ENCODE measurements around a stretch of chr7.

DNA sequence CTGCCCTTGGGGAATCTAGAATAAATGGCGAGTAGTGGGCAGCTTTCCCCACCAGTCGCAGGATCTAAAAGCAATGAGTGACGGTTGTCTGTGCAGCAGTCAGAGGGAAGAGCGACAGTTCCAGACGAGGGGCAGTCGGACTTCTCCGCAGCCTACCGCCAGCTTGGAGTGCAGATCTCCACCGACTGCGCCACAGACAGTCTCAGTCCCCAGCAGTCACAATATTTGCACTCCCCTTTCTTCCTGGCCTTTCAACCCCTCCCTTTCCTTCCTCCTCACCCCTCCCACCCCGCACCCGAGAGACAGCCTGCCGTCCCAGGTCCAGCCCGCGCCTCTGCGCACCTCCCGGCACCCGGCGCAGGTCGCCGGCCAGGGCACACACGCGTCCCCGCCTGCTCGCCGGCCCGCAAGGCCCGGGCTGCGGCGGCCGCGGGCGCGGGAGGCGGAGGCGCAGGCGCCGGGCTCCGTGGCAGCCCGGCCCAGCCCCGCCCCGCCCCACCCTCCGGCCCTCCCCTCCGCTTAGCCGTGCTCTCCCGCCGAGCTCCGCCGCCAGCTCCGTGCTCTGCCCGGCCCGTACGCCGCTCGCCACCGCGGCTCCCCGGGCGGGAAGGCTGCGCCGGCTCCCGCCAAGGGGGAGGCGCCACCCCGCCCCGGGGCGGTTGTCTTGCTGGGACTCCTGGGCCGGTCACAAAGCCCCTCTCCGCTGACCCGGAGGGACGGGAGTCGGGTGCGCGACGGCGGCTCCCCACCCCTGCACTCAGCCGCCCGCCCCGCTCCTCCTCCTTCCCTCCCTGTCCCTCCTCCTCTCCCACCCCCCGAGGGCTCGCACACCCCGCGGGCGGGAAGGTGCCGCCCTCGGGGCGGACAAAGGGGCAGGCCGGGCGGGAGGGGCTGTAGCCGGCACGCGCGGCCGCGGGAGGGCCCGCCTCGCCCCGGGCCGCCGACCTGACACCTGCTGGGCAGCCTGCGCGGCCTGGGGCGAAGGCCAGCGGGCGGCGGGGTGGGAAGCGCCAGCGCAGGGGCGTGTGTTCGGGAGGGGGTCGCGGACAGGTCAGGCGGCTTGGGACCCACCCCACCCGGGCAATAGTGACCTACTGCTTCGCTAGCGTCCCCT lies 11.3 kb upstream of the SP8 start:
- PRO-cap, result unidirectional peak, minus-strand start at position 192 of the sequence

GRCh38 chr7:21850865-21851383 lies 94.8 kb downstream of the CDCA7L start:
- PRO-cap, result no peak

DNA sequence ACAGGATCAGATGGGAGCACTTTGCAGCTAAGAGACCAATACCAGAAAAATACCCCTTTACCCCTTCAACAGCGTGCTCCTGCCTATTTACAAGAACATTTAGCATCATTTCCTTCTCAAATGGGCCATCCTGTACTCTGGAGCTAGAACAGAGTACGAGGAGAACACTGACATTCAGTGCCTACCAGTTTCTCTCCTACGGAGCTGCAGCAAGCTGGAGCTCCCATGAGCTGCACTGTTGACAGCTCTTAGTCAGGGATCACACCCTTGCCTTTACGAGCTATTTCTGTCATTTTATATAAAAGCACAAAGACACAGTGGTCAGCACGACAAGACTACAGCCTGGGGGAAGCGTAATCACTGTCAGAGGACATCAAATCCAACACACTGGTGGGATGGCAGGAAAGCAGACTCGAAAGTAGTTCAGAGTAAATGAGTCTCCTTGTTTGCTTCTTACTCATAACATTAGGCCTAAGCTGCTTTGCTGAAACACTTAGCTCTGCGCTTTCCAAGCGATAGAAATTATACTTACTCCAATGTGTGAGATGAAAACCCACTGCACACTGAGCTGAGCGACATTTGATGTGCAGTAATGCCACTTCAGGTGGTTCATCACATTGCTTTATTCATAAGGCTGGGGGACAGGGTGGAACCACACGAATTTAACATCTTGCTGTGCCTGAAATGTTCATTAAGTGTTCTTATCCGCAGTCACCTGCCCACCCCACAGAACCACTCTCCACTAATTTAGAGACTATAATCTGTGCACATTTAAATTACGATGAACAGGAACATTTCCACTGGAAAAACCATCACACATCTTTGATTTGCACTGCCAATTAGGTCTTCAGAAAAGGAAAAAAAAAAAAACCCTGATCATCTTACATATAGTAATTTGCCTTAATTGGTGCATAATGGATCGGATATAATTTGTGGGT lies 2.6 kb downstream of the CDCA7L start:
- PRO-cap, result no peak

- PRO-cap, result no peak
Measured at GRCh38 chr7:21949111-21949593, 3.5 kb upstream of the CDCA7L start.

DNA sequence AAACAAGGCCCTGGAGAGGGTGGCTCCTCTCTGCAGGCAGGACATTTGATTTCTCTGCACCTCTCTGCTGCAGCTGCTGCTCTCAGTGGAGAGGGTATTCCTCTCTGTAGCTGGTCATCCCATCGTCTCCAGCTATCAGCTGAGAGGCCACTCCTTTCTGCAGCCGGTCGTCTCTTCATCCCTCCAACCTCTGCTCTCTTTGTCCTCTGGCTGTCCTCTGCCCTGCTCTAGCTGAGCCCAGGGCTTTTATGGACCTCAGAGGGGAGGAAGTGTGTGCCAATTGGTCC lies 26.0 kb upstream of the CDCA7L start:
- PRO-cap, result no peak

GRCh38 chr7:22096676-22097225 lies 151.1 kb upstream of the CDCA7L start:
- PRO-cap, result no peak

DNA sequence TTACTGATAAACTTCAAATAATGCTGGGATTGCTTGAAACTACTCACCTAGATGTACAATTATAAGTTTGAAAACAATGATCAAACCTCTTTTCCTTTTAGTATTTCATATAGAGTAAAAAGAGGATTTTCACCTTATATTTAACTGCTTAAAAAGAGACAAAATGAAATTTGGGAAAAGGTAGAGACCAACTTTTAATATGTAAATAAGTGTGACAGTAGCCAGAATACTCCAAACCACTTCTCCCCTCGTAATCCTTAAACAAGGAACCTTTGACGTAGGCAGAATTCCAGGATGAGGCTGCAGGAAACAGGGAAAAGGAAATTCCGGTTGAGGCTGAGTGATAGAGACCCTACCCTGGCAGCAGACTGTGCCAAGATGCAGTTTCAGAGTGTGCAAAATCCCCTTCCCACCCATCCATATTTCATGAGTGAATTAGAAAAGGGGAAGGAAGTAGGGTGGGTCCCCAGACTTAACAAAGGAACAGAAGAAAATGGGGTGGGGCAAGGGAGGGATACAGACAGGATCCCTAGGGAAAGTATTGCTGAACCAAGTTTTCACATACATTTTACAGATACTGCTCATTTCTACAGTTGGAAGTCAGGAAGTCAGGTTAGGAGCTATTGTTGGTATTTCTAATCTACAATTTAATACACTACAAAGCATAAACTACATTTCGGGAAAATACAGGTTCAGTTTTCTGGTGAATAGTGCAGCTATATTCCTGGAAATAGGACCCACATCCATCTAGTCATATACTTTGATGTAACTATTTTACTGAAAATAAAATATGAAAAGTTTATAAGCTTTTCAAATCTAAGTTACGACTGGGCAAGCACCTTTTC lies 142.9 kb downstream of the RAPGEF5 start:
- PRO-cap, result no peak

- PRO-cap, result unidirectional peak, plus-strand start at chr7:22443674
Measured at GRCh38 chr7:22443262-22444104, 56.5 kb downstream of the STEAP1B start.

- PRO-cap, result no peak
Measured at GRCh38 chr7:22481579-22482376, 18.2 kb downstream of the STEAP1B start.

- PRO-cap, result no peak
Measured at GRCh38 chr7:22488047-22488444, 11.9 kb downstream of the STEAP1B start.

DNA sequence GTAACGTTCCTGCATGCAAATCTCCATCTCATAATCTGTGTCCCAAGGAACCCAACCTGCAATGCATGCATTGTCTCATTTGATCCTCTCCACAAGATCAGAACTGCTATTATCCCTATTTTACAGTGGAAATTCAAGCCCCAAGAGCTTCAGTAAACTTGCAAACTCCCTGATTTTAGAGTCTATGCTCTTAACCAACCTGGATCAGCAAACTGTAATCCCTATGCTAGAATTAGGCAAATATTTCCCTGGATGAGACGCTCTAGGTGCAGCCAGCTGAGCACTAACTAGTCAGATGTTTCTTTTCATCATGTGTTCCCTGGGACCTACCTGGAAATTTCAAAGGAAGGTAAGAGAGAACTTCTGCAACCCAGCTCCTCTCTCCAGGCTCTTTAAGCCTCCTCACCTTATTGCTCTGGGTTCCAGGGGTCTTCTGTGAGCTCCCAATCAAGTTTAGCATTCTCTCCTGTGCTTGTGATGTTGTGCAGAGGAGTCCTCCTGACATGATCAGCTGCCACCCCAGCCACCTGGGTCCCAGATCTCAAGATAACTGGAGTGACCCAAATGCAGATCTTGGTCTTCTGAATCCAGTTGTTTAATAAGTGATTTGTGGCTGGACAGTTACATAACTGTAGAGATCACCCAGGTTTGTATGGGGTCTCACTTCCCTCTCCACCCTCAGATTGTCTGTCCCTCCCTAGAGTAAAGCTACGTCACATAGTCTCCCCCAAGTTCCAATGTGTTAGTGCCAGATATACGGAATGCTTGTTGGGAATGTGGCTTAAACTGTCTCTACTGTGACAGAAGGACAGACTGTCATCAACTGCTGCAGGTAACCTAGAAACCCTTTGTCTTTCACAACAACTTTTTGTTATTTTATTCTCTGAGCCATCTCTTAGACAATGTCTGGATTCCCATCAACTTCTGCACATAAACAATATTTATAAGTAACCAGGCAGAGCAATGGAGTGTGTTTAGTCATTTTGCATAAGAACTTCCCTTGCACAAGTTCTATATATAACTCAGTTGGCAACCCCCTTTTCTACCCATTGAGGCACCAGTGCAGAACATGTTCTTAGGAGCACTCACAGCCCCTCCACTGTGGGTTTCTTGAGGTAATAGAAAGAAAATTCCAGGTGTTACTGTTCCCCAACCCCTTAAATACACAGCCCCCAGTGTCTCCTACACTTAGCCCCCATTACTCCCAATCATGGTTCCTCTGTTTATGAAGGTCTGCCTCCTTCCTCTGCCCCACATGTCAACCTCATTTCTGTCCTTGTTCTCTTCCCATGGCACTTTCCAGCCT lies 65.3 kb upstream of the IL6 start:
- PRO-cap, result no peak

DNA sequence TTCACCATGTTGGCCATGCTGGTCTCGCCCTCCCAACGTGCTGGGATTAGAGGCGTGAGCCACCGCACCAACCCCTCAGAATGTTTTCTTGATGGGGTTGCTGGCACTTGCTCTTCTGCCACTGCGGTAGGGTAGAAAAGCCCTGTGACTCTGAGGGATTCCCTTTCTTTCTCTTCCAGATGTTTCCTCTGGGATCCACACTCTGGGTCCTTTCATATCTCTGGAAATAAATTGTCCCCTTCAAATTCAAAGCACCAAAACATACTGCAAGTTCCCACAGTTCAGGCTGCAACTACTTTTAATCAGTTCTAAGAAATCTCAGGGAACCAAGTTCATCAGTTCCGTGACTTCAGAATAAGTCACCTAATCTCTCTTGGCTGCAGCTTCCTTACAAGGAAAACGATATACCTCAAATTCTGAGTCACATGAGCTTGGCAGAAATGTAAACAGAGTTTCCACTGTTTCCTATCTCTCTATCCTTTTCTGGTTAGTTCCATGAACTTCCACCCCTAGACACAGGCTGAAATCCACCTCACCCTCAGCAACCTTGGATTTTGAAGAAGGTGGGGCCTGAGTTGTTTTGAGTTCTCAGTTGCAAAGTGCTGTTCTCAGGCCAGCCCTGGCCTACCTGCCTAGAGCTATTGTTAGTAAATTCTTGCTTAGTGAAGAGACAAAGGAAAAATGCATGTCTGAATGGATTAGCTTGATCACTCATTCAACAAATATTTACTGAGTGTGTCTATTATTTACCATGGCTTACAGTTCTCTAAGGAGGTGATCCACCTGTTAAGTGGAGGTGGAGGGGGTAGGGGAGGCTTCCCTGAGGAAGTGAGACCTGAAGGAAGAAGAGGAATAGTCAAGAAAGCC lies 59.3 kb upstream of the IL6 start:
- PRO-cap, result no peak

DNA sequence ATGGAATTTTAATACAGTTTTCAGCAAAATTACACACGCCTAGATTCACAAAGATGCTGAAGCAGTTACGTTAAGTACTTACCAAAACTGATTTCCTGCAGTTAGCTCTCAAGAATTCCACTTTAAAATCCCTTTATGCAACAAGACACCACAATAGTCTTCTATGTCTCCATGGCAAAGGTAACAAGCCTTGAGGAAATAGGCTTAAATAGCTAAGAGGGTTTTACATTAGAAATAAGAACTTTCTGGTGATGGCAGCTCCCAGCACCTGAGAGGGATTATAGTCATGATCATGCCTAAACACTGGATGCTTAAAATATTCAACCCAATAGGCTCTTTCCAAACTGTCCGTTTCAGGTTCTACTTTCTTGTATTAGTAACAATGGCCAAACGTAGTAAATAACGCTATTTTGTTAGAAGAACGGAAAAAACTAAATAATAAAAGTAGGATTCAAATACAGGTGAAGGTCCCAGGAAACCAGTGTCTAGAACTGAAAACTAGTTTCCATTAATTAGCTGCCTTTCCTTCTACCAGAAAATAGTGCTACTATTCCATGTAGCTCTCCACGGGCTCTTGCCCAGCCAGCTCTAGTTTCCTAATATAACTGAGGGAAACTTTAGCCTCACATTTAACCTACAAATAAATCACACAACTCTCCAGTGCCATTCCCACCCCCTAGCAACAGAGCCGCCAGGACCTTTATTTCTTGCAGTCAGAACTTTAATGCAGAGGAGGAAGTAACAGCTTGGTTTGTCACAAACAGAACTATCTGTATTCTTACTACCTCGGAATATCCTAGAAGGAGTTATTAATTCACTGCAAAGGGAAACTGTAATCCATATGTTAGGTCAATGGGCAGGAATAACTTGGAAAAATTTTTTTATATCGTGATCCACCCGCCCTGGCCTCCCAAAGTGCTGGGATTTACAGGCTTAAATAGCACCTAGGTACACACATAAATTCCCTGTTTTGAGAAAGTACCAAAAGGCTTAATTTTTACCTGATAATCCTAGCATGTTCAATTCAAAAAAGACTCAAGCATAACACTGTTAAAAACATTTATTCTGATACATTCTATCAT lies 10.4 kb downstream of the TOMM7 start:
- PRO-cap, result no peak

GRCh38 chr7:23011275-23011899 lies 2.5 kb downstream of the HYCC1 start:
- PRO-cap, result no peak

DNA sequence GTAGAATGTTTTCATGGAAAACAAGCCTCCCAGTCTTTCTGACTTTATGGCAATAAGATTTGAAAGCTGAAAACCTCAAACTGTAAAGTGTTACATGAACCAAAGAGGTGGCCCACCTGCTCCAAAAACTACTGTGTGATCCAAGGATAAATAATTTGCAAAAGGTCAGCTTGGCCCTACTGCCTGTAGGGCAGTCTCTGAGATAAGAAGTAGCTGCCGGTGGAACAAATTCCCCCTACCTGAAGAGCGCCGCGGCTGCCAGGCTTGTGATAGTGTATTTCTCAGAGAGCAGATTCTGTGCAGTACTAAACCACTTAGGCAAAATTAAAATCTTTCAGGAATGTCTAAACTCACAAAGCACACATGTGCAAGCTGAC lies 1.2 kb downstream of the HYCC1 start:
- PRO-cap, result no peak

DNA sequence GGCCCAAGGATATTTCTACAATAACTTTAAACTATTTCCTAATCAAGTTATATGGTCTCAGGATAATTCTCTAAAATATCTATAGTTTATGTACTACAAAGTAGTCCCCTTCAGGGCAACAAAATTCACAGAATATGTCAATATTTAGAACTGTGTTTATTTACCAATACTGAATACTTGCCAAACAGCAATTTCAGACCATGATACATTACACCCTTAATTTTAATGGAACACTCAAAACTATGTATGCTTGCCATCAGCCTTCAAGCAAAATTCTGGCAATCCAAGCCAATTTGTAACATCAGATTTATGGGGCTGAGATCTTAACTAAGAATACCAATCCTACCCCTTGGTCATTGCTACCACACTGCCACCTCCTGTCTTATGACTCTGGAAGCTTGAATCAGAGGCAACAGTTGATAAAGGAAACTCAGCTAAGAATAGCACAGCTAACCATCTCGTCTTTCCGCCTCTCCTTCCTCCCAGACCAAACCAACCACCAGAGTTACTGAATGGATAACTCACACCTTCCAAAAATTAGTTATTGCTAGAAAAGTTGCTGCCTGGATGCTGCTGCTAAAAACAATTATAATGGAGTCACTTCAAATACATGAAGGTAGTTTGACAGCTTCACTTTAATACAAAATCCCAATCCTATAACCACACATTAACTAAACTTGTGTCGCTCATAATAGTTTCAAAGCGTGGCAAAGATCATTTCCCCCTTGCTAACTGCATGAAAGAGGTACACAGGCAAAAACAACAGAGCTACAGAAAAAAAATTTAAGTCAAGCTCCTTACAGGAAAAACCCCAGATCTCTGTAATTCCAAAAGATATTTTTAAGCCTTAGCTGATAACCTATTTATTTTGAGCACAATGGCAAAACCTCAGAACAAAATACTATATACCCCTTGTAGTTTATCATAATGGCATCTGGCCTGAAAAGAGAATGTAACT lies 7.4 kb downstream of the IGF2BP3 start:
- PRO-cap, result no peak

DNA sequence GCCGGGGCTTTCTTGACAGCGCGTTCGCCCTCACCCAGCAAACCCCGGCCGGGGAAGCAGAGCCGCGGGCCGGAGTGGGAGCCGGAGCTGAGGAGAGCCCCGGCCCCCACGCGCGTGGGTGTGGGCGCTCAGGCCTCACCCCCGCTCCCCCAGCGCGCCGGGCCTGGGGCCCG lies 718 bp downstream of the IGF2BP3 start:
- PRO-cap, result no peak

- PRO-cap, result no peak
Measured at GRCh38 chr7:23490734-23491361, 20.6 kb upstream of the IGF2BP3 start.

GRCh38 chr7:23500703-23501108 lies 30.4 kb upstream of the IGF2BP3 start:
- PRO-cap, result no peak

DNA sequence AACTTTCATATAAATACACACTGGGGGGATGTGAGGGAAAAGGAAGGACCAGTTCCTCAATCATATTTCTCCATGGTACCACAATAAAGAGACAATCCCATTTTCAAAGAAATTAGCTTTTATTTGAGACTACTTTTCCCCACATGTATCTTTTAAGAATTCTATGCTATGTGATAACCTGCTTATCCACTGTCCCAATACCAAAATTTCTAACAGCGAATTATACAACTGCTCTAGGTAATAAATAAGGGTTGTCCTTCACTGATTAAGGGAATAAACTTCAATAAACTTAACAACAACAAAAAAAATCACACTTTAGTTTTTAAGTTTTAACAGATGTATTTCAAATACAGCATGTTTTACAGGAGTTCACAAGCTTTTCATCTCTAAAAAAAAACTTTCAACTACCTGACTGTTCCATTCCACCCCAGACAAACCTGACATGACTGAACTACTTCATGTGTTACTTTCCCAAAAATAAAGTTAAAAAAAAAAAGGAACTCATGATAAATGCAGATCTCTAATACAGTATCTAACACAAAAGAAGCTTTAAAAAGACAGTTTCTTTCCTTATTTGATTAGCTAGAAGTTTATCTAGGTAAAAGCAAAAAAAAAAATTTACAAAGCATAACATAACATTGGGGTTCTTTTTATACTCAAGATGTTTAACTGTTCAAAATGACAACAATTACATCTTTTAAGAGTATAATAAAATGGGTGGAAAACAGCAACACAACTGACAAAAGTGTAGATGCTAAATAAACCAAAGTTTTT lies 26.9 kb downstream of the TRA2A start:
- PRO-cap, result no peak

Data from vermiform appendix (tissue), 1 donor.